ENCODE measurements around the genes RCAN2 and PLA2G7.

- PRO-cap, result no peak
Observed at GRCh38 chr6:44258217-44258685, 923 bp upstream of the SLC35B2 start.

- PRO-cap, result no peak
Observed at GRCh38 chr6:44258686-44259483, 1.6 kb upstream of the SLC35B2 start.

DNA sequence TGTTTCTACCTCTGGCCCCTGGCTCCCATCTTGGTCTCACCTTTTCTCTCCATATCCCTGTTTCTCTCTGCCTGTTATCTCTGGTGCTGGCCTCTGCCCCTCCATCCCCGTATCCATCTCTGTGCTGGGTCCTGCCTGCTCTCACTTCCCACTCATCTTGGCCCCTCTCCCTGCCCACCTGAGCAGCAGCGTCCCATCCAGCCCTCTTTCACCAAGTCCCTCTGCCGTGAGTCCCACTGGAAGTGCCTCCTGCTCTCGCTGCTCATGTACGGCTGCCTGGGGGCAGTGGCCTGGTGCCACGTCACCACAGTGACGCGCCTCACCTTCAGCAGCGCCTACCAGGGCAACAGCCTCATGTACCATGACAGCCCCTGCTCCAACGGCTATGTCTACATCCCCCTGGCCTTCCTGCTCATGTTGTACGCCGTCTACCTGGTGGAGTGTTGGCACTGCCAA, 2.7 kb downstream of the TMEM151B start:
- PRO-cap, result no peak

GRCh38 chr6:44275780-44276461, 5.7 kb downstream of the TMEM151B start:
- PRO-cap, result no peak

DNA sequence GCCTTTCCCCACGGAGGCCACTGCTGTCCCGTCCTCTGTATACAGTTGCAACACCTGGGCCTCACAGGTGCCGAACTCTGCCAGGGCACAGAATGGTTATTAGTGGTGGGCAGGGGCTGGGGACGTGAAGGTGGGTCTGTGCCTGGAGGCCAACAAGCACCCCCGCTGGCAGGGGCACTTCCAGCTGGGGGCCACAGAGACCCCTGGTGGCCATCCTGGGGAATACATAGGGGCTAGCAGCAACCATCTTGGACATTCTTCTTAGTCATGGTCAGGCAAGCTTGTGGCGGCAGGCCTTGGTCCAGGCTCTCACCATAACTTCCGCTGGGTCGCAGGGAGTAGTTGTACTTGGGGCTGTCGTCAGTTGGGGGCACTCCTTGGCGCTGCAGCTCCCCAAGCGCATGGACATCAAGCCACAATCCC, 7.3 kb upstream of the TCTE1 start:
- PRO-cap, result no peak

DNA sequence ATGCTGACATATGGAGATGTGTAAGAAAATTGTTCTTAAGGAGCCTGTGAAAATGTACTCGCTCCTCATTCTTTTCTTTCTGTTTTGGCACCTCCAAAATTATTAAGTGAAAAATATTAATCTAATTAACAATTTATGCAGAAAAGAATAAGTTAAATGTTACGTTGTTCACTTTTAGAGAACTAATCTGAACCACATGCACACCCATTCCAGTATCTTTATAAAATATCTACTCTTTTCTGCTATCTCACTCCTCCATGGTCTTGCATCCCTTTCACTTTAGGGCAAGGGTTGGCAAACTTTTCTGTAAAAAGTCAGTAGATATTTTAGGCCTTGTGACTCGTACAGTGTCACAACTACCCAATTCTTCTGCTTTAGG, 39.6 kb upstream of the SUPT3H start:
- PRO-cap, result no peak

DNA sequence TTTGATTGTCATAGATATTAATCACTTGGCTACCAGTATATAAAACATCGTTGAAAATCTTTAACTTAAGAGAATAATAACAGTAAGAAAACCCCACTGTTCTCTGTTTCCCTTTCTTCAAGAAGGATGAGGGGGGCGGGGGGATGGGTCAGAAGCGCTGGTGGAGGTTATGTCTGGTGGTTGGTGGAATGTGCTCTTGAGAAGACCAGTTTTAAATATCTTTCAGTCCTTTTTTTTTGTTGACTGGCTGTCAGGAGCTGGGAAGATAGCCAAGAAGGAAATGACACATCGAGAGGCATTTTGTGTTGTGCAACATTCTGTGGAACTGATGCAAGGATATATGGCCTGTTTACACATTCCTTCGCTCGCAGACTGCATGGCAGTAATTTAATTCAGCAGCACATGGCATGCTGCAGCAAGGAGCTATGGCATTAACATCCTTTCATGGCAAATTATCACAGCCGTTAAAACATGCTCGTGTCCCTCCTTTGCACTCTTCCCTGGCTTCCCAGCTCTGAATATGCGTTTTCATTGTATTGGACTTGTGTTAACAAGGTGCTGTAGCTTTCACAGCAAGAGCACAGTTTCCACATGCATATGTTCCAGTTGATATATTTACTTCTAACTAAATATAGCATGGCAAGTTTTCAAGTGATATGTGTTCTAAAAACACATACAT, 68.1 kb upstream of the SUPT3H start:
- PRO-cap, result unidirectional peak, minus-strand start at position 119 of the sequence

- PRO-cap, result no peak
Observed at GRCh38 chr6:46051637-46052341, 36.1 kb upstream of the CLIC5 start.

- PRO-cap, result no peak
Observed at GRCh38 chr6:46234138-46234733, 63.5 kb upstream of the ENPP5 start.

DNA sequence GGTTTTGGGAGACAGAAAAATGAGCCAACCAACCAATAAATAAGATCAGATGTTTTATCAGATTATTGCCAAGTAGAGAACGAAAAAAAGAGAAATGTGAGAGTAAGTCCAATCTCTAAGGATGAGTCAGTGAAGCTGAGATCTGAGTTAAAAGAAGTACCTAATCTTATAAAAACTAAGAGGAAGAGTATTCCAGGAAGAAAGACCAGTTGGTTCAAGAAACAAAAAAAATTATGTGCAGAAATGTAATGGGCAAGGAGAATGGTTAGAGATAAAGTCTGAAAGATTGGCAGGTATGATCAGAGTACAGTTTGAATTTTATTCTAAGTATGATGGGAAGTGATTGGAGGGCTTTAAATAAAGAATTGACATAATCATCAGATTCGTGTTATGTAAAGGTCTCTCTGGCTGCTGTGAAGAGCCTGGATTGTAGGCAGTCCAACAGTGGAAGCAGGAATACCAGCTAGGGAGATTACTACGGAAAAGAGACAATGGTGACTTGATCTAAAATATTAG, 79.6 kb downstream of the RCAN2 start:
- PRO-cap, result no peak

DNA sequence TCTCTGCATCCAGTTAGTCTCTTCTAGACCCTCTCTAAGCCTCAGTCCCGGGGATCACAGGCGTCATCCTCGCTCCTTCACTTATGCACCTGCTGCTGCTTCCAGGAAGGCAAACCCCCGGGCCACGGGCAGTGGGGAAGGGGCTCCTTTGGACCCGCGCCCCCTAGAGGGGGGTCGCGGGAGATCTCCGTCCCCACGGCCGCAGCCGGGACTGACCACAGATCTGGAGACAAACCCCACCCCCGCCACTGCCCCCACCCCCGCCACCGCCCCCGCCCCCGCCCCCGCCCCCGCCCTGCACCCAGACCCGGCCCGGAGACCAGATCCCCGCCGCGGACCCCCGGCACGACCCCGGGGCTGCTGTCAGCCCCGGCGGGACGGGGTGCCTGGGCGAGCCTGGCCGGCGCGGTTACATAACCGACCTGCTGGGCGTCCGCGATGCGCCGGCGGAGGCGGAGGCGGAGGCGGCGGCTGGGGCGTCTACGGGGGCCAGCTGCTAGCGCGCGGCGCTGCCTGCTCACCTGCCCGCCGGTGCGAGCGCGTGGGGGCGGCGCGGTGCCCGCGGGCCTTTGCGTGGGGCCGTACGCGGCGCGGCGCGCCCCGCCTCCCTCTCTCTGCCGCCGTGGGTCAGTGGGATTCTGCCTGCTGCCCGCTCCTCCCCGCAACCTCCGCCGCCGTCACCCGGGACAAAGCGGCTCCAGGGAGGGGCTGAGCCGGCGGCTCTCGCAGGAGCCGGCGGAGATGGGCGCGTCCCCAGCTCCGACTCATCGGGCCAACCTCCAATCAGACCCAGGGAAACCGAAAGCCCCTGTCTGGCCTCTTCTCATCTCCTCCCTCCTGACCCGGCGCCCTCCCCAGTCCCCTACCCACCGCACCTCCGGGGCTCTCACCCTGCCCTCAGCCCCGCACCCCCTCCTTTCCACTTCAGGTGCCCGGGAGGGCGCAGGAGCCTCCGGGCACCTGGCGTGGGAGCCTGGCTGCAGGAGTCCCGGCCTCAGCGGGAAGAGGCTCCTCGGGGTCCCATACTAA, at the start of gene RCAN2:
Gene RCAN2 (minus strand): TSS at position 699 of the 1,029 bp plus-strand sequence.
- PRO-cap, result bidirectional peak, plus-strand start at position 420 of the sequence, minus-strand start at position 225 of the sequence; bidirectional peak, plus-strand start at position 786 of the sequence, minus-strand start at position 699 of the sequence

DNA sequence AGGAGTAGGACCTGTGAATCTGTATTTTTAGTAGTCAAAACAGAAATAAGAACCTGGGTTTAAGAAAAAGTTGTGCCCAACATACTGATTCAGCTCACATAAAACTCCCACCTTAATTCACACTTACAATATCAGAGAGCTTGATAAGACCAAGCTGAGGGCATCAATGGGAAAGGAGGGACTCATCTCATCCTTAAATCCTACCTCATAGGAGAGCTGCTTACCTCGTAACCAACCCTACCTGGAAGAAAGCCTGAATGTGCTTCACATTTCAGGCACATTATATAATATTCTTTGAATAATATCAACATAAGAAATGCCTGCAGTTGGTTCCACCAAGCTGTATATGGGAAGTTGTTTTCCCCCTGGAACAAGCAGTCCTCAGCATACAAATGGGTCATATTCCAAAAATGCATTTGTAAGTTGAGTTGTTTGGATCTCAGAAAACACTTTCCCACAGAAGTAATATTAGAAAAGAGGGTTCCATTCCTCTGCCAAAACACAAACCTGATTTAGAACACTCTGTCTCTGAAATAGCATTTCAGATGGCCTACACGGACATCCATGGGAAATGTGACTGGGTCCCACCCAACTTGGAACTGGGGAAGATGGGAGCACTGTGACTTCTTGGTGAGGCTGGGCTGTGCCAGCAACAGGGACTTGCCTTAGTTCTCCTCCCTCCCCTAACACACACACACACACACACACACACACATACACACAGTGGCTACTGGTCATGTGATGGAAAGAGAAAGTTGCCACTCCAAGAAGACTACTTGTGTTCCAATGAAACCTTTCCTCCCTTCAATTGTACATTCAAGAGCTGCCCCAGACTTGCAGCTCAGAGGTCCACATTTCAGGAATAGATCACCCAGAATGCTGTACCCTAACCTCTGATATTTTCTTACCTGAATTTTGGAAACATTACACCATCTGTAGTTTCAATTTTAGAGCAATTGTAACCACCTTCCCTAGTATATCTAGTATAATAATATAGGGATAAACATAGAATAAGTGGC, 11.3 kb upstream of the RCAN2 start:
- PRO-cap, result no peak

DNA sequence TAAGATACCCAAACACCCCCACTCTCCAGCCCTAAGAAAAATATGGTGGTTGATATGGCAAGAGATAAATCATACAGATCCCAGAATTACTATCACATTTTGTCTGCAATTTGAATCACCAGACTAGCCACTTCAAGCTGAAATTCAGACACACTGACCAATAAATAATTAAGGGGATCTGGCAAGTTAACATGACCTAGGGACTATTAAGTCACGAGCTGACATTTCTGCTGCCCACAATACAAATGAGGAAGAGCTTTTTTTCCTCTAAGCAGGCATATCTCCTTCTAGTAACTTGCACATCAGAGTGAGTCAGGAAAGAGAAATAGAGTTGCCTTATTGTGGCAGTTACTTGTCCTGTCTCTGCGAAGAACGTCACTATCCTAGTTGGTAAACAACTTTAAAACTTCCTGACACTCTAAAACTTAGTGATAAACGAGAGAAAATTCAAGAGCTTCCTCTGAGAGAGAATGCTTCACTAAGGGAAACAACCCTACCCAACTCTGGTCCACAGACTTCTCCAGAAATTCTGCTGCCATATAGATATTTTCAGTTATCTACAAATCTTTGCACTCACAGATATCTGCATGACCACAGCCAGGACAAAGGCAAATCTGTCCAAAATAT, 4.2 kb downstream of the PLA2G7 start:
- PRO-cap, result no peak

DNA sequence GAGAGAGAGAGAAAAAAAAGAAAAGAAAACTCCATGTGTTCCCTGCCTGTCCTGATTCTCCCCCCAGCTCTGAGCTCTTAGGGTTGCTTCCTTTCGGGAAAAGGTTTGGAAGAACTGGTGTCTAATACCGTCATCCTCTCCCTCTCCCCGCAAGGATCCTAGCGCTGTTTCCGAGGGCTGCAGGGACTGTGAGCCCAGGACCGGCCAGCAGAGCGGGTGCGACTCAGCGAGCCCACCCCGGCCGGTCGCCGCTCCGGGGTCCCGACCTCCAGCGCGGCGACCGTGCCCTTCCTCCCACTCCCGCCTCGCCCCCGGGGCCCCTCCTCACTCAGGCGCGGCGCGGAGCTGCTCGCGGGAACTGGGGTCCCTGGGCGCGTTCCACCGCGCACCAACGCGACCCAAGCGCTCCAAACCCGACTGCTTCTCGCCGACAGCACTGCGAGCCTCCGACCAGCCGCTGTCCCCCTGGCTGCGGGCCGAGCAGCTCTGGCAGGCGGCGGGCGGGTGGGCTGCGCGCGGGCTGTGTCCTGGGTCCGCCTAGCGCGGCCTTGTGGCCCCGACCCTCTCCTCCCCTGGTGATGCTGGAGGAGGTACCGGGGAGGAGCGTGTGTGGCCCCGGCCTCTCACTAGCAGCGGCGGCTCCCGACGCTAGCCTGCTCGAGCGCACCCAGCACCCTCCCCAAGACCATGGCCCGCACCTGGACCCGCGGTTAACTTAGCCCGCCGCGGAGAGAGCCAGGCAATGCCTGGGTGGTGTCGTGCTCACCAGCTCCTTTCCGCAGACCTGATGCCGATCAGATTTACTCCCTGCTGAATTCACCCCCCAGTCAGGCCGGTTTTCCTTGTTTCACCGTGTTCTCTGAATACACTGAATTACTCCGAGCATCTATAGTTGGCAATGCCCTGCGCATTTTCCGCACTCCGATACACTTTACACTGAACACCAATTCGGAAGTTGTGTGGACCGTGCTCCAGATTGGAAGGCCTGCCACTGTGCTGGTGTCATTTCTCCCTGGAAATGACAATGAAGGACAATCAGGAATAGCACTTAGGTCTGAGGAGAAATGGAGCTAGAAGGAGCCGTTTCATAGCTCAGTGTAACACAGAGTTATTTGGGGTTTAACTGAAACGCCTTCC, at the start of gene PLA2G7:
Gene PLA2G7 (minus strand): TSS at position 524 of the 1,137 bp plus-strand sequence.
- PRO-cap, result bidirectional peak, plus-strand start at position 621 of the sequence, minus-strand start at position 522 of the sequence

DNA sequence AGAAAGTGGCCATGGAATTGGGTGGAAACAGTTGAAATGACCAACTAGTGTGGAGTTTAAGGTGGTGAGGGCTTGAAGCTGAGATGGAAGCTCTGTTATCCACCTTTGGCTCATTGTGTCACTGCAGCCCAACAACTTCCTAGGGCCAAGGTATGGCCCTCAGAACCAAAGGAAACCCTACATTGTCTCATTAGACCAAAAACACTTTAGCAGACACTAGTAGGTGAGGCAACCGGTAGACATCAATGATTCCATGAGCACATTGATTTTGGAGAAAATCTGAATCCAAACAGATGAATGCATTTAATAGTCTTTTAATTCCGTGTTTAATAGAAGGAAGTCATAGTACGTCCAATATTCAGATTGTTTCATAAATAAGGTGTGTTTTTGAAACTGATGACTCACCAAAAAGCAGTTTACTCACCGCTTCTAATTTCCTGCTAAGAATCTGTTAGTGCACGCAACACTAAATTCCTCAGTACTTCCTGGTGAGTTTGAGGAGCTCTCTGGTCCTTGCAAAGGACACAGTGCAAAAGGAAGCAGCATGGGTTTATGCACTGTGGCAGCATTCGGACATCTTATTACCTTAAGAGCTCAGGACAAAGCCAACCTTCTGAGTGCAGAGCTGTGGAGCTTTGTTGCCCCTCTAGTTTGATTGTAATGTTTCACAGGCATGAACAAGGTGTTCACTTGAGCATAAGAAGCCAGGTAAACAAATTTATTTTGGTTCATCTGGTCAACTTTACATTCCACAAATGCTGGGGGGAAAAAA, 2.2 kb upstream of the ADGRF1 start:
- PRO-cap, result no peak

- PRO-cap, result no peak
Observed at GRCh38 chr6:47047425-47047877, 5.3 kb upstream of the ADGRF1 start.

DNA sequence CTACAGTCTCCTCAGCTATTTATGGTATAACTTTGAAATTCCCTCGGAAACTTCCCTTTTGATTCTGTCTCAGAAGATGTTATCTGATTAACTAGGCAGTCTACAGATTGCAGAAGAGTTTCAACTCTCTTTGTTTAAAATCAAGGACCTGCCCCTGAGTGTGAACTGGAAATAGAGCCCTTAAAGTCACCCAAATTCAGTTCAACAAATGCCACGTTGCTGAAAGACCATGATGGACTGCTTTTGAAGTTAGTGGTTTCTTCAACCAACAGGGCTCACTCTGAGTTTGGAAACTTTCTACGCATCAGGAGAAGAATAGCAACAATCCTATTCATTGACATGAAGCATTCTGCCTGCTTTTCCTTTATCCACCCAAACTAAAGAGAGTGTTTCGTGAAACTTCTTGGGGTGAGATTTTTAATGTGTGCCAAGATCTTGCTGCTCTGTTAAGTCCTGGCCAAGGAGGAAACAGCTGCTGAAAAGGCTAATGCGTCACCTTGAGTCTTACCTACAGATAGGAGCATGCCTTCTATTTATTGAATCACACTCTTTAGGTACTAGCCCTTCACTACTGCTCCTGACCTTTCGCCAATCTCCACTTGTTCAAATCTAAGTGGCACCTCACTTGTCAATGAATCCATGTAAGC, 111.6 kb downstream of the TNFRSF21 start:
- PRO-cap, result no peak

- PRO-cap, result no peak
Observed at GRCh38 chr6:47234072-47234955, 75.4 kb downstream of the TNFRSF21 start.

- PRO-cap, result no peak
Observed at GRCh38 chr6:47420167-47420969, 57.2 kb upstream of the CD2AP start.

DNA sequence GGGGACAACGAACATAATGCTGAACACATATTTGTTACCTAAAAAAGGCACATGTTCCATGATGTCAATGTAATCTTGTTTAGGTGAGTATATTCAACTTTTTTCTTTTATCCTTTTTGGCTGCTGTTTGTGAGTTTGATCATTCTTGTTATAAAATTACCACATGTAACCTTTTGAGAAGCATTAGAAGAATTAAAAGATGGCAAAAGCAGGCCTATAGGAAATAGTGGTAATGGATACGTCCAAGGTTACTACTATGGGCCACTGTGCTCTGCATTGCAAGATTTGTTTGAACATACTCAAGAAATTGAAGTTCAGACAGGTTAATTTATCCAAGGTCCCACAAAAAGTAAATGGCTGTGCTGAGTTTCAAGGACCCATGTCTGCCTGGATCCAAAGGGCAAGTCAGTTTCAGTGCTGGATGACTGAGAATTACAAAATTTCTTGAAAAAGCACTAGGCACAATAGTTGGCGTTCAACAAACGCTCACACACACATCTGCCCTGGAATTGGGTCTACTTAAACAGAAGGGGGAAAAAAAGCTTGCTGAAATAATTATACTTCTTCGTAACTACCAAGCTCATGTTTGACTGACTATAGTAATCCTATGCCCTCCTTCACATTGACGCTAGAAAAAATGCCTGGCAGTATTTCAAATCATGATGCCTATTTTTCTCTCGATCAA, 967 bp upstream of the CD2AP start:
- PRO-cap, result no peak

Data from anterior vena cava (tissue), 1 donor.